ENCODE data around the gene SLC13A1.

DNA sequence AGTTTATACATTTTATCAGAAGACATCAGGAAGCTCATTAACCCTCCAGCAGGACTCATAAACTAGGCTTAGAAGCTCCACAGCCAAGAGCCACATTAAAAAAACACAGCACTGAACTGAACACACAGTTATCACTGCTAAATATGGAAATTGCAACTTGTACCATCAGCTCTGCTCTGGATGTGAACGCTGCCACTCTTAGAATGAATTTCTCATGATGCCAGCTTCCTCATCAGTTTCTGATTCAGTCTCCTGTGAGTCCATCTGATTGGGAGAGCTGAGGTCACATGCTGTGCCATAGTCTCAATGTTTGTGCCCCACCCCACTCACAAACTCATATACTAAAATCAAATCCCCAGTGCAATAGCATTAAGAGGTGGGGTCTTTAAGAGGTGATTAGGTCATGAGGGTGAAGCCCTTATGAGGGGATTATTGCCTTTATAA lies 17.1 kb upstream of the ING3 start:
- PRO-cap: no peak

GRCh38 chr7:121016557-121017598 lies 28.4 kb downstream of the CPED1 start:
- PRO-cap: no peak

DNA sequence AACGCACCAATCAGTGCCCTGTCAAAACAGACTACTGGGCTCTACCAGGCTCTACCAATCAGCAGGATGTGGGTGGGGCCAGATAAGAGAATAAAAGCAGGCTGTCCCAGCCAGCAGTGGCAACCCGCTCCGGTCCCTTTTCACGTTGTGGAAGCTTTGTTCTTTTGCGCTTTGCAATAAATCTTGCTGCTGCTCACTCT lies 72.0 kb downstream of the CPED1 start:
- PRO-cap: no peak

GRCh38 chr7:121082610-121083717 lies 94.5 kb downstream of the CPED1 start:
- PRO-cap: no peak

GRCh38 chr7:121519915-121520845 lies 124.1 kb upstream of the FAM3C start:
- PRO-cap: no peak

DNA sequence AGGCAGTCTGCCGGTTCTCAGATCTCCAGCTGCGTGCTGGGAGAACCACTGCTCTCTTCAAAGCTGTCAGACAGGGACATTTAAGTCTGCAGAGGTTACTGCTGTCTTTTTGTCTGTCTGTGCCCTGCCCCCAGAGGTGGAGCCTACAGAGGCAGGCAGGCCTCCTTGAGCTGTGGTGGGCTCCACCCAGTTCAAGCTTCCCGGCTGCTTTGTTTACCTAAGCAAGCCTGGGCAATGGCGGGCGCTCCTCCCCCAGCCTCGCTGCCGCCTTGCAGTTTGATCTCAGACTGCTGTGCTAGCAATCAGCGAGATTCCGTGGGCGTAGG lies 20.3 kb downstream of the FEZF1 start:
- PRO-cap: no peak

GRCh38 chr7:122284587-122285229 lies 19.8 kb downstream of the FEZF1 start:
- PRO-cap: no peak

DNA sequence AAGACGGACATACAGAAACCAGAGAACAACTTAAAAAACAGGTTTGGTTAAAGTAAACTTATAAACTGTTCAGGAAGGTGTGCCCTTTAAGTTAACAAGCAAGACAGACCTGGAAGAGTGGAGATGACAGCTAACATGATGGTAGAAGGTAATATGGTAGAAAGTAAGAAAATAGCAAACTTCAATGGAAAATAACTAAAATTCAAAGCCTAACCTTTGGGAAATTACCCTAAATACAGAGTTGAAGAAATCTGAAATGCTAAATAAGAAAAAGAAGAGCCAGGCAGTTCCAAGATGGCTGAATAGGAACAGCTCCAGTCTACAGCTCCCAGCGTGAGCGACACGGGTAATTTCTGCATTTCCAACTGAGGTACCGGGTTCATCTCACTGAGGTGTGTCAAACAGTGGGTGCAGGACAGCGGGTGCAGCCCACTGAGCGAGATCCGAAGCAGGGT lies 52.2 kb downstream of the CADPS2 start:
- PRO-cap: no peak

DNA sequence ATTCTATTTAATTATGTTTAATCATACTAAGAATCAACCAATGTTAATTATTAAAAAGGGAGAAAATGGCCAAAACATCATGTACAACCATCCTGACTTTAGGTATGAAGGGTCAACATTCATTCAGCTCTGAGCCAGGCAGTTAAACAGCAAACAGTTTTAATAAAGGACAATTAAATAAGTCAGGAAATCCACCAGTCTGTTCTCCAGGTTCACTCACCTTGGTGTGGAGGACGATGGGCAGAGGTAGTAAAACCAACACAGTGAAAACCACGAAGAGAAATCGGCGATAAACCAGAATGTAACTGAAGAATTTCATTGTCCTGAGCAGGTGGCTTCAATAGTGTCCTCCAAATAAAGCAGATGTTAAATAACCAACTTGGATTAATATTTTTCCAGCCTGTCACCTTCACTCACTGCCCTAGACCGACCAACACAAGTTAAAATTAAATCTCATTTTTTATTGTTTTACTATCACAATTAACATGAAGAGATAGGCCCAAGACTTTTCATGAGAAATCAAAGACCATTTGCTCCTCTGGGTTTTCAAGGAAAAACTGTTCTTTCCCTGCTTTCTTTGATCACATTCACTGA lies at the start of gene SLC13A1:
Gene SLC13A1, minus strand, starts transcription at position 342 of the 594 bp plus-strand sequence.
- PRO-cap: no peak

- PRO-cap: no peak
These were observed 103.1 kb downstream of the IQUB start for GRCh38 chr7:123431307-123431598.

DNA sequence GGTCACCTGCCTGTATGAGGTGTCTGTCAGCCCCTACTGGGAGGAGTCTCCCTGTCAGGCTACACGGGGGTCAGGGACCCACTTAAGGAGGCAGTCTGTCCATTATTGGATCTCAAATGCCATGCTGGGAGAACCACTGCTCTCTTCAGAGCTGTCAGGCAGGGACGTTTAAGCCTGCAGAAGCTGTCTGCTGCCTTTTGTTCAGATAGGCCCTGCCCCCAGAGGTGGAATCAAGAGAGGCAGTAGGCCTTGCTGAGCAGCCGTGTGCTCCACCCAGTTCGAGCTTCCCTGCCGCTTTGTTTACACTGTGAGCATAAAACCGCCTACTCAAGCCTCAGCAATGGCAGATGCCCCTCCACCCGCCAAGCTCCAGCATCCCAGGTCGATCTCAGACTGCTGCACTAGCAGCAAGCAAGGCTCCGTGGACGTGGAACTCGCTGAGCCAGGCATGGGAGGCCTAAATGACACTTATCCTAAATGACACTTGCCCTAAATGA lies 6.9 kb upstream of the ASB15 start:
- PRO-cap: no peak

DNA sequence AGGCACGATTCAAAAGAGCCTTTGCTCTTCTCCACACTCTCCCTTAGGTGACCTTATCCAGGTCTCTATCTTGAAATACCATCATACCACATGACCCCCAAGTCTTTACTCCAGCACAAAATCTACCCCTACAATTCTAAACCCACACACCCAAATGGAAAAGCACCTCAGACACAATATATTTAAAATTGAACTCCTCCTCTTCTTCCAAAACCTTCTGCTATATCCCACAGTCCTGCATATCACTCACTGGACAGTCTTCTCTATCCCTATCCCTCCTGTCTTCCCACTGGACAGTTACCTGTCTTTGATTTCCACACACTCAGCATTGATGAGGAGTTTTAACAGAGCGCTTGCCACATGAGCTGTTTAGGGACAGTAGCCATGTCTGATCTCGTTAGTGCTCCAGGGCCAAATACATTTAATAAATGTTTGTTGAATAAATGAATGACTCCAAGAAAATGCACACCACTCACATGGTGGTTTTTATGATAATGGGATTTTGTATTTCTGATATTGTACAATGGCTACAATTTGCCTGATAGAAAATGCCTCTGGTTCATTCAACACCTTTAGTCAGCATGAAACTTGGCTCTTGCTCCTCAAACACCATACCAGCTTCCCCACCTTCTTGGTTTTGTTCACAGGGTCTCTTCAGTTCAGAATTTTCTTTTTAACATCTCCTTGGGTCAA lies 15.9 kb downstream of the LMOD2 start:
- PRO-cap: no peak

DNA sequence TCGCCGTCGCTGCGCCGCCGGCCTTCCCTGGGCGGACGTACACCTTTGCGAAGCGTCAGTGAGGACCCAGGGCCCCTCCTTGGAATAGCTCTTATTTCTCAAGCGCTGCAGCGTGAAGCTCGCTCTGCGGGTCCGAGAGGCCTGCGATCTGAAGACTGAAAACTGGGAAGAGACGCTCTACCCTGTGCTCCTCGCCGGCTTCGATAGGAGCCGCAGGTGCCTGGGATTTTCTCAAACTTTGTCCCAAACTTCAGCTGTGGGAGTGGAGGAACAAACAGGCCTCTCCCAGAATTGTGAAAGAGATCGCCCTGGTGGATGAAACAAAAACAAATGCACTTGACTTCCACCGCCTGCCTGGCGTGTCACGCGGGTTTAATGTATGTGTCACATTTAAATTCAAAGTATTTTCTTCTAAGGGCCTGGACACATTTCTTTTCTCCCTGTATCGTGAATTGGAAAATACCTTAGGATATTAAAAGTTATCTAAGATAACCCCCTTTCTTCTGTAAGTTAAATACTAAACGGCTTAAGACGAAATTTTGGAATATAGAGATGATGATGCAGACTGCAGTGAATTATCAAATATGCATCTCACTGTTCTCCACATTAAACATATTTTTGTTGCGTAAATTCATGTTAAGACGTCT lies 677 bp upstream of the WASL start:
- PRO-cap: bidirectional peak, plus-strand start at position 95 of the sequence, minus-strand start at position 202 of the sequence; bidirectional peak, plus-strand start at position 300 of the sequence, minus-strand start at position 240 of the sequence

GRCh38 chr7:124032303-124032747 lies 542 bp downstream of the TMEM229A start:
- PRO-cap: no peak

- PRO-cap: no peak
These were observed 21.3 kb downstream of the ZNF800 start for GRCh38 chr7:127371040-127371874.

DNA sequence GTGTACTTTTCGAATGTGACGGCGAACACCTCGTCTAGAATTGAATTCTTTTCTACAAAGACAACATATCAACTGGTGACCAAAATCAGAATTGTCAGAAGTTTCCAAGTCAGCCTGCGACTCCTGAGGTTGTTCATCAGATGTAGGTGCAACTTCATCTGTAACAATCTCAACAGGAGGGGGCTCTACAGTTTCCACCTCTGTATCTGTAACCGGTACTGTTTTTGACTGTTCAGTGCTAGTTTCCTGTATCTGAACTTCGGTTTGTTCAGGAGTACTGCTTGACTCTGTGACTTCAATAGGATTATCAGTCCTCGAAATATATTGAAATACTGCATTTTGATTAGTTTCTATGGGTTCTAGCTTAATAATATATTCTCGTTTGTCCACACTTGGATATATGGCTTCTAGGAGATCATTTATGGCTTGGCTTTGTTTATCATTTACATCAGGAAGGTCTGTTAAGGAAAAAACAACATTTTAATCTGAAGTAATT lies 17.9 kb downstream of the ZNF800 start:
- PRO-cap: no peak

GRCh38 chr7:127592462-127593479 lies 765 bp upstream of the FSCN3 start:
- PRO-cap: no peak

DNA sequence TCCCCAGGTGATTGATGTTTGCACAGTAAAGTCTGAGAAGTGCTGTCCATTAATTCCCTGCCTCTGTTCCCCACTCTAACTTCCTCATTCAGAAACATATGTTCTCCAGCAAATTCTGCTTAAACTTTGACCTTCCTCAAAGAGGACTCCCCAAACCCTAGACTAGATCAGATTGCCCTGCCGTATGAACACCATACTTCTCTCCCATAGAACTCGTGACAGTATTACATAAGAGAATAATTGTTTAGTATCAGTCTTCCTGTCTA lies 16.1 kb downstream of the SND1 start:
- PRO-cap: no peak

DNA sequence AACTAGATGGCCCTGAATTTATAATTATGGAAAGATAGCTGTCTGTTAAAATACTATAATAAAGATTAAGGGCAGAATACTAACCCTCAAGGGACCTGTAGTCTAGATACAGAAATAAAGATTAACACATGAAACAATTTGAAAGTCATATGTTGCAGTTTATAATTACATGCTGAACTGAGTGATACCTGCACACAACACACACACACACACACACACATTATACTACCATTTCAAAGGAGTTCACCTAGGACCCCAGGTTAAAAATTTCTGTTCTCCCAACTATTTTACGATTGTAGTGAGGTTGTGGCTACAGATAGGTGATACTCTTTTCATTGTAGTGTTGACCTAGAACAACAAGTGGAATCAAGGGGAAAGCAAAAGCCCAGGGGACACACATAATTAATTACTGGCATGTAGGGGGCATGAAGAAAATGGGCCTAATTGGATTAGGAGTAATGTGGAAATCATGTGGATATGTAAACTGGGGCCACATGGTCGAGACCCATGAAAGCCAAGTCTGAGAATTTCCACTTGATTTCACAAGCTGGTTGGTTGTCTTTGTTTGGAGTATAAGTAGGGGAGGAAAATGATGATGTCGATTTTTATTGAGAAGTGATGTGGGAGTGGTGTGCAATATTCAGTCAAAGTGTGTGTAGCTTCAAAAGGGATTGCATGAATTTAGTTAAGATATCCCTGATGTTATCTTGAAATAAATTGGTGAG lies 132.0 kb downstream of the LRRC4 start:
- PRO-cap: no peak

DNA sequence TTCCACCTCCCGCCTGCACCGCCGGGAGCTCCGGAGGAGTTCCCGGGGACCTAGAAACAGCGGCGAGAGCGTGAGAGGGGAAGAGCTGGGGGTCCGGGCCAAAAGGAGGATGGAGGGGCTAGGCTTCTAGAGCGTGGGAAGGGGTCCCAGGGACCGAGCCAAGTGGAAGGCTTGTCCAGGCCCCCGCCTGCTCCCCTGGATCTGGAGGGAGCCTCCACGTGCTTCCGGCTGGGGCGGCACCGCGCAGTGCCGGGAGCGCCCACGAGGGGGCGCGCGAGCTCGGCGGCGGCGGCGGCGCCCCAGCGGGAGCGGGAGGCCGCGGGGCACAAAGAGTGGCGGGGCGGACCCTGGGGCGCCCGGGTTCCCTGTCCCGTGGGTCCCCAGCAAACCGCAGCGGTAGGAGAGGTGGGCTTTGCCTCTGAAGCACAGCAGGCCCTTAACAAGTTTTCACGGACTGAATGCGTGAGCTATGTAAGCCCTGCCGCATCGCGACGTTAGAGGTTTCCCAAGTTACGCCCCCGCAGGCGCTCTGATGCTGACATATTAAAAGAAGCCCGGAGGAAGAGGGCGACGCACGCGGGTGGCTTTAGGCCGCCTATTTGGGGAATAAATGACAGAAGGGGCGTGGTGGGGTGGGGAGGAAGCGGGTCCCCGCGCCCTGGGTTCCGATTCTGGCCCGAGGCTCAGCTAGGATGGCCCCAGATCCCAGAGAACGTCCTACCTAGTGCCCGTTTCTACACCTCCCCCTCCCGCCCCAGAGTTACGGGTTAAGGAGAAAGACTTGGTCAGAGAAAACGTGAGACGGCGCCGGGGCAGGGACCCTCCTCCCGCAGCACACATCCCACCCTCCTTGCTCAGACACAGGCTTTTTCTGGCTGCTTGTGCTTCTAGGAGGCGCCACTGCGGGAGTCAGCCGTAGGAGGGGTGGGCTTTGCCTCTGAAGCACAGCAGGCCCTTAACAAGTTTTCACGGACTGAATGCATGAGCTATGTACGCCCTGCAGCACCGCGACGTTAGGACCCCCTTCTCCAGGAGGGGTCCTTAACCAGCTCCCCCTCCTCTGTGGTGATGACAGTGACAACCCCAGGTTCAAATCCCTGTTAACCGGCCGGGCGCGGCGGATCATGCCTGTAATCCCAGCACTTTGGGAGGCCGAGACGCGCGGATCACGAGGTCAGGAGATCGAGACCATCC lies 104.7 kb upstream of the LRRC4 start:
- PRO-cap: no peak

Data from left lung (tissue), 1 donor.